Type B pancreatic cell (in vitro differentiated cells): Measurements from ENCODE around the gene TYRP1.

GRCh38 chr9:6632579-6633063, 12.9 kb downstream of the GLDC start:
- PRO-cap = no peak

- PRO-cap = no peak
Measured at GRCh38 chr9:6646294-6646654, 745 bp upstream of the GLDC start.

GRCh38 chr9:6681143-6681836, 35.8 kb upstream of the GLDC start:
- PRO-cap = bidirectional peak, plus-strand start at chr9:6681334, minus-strand start at chr9:6681228; bidirectional peak, plus-strand start at chr9:6681746, minus-strand start at chr9:6681629

- PRO-cap = no peak
Measured at GRCh38 chr9:6689773-6690579, 44.4 kb upstream of the GLDC start.

DNA sequence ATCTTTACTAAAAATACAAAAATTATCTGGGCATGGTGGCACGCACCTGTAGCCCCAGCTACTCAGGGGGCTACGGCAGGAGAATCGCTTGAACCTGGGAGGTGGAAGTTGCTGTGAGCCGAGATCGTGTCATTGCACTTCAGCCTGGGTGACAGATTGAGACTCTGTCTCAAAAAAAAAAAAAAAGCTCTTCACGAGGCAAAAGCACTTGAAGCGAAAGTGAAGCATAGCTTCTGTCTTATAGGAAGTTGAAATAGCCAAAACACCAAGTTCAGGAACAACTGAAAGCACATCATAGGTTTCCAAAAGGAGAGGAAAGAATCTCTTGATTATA, 7.5 kb upstream of the KDM4C start:
- PRO-cap = no peak

DNA sequence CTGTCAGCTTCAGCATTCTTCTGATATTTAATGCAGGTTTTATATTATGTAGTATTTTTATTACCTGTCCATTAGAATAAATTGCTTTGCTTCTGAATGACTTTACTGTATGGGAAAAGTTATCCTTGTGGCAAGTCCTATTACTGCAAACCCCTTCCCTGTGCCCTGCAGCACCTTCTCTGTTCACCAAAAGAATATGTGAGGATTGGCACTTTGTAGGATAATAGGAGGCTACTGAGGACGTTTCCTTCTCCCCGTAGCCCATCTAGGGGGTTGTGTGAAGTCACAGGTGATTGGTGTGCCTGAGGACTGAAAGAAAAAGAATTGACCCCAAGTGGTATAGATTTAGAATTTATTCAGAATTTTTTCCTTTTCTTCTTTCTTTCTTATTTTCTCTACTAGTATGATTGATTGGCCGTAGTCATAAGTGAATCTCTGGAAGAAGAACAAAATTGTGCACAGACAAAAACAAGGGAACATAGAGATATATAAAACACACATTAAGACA, 296.2 kb downstream of the KDM4C start:
- PRO-cap = no peak

DNA sequence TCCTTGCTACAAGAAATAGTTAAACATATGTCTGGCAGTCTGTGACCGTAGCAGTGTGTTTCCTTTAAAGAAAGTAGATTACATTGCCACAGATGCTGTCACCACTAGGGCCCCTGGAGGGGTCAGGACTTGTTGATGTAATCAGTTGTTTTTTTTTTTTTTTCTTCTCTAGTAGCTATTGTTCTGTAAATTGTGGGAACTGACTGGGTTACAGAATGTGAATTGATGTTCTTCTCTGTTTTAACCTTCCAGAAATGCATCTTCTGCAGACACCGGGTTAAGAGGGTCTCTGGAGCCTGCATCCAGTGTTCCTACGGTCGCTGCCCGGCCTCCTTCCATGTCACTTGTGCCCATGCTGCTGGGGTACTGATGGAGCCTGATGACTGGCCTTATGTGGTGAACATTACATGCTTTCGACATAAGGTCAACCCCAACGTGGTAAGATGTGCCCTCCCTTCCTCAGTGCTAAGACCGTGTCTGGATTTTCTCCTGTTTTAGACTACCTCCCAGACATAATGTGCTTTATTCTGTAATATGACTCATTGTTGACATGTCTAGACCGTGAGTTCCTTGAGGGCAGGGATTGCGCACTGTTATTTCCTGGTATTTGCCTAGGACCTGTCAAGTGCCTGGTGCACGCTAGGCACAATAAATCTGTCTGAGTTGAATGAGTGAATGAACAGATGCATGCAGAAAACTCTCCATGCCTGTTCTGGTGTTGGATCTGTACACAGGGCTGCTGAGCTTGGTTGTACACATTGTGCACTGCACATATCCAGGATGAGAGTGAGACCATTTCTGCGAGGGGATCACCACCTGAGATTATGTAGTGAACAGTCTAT, 345.9 kb downstream of the KDM4C start:
- PRO-cap = no peak

- PRO-cap = no peak
Measured at GRCh38 chr9:11064813-11065421, 452.1 kb upstream of the PTPRD start.

DNA sequence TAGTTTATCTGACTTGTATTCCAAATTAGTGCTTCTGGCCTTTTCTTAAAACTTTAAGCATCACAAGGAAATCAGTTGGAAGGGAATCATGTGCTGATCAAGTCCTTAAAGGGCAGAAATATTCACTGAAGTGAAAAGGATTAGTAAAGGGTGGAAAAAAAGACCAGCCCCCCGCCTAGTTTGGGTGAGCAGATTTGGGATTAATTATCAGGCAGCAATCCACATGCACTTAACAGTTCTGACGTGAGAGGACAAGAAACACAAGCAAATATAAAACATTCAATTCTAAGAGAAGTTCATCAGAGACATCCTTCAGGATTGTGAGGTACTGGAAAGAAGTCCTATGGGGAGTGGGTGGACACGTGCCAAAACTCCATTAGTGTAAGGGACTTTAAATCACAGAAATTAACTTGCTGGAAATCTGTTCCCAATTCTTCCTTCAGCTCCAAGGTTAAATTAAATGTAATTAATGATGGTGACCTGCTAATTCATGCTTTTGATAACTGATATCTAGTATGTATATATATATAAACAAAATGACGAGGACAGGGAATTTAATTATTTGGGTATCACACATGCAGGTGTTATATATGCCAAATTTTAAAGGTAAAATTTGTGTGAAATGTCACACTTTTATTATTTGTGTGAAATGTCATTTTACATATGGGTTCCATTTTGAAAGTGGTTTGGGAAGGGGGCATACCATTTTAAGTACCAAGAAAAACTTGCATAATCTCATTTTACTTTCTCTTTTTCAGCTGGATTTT, at the start of gene TYRP1:
Gene TYRP1 (plus strand): TSS at position 232 of the 767 bp plus-strand sequence.
- PRO-cap = no peak

DNA sequence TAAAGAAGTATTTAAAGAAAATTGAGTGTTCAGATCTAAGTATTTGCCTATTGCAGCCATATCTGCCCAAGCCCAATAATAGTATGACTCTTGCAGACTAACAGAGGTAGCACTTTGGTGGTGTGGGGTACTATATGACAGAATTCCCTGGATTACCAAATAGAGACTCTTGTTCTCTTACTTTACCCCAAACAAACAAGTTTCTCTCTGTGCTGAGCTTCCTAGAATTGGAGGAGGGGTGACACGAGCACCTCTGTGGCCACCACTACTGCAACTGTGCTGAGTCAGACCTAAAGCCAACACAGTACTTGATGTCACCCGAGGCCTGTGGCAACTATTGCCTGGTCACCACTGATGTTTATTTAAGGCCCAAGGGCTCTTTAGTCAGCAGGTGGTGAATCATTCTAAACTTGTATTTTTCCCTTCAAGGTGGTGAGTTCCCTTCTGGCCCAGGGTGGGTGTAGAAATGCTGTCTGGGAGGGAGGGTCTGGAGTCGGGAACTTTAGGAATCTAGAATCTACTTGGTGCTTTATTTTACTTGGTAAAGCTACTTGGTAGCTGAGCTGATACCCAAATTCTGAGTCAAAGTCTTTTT, 9.6 kb downstream of the LURAP1L start:
- PRO-cap = no peak

- PRO-cap = no peak
Measured at GRCh38 chr9:13432945-13433392, 153.5 kb upstream of the MPDZ start.

- PRO-cap = bidirectional peak, plus-strand start at chr9:13513914, minus-strand start at chr9:13513805
Measured at GRCh38 chr9:13513734-13513974, 234.2 kb upstream of the MPDZ start.

- PRO-cap = no peak
Measured at GRCh38 chr9:13527594-13527970, 248.1 kb upstream of the MPDZ start.

DNA sequence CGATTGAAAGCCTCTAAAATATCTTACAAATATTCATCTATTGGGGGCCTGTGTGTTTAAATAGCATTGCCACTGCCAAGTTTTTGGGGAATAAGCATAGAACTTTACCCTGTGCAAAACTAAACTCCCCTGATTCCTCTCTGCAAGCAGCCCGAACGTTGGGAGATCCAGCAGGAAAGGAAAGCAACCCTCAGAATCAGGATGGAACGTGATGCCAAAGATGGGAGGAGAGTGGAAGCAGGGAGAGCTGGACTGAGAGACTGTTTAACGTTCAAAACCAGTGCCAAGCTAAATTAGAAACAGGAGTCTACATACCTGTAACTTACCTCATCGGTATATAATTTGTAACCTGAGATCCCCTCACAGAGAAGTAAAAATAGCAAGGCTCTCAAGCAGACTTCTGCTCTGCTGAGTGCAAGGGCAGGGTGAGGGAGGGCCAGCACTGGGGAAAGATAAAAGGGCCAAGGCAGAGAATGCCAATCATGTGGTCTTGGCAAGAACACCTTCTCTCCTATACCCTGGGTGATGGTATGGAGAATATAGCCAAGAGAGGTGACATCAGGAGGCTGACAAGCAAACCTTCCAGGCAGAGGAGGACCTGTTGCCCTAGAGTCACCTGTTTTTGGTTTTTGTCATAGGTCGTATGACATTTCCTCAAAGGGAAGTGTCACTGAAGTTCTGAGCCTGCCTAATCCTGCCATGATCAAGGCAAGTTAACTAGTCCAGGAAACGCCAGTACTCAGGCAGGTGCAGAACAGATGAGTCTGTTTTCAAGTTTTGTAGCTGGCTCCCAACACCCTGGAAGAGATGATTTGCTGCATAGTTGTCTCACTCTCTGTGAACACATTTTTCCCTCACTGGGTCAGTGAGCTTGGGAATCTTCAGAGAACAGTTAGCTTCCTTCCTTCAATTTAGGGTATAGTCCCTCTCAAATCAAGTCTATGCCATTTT, 472.0 kb downstream of the NFIB start:
- PRO-cap = no peak

DNA sequence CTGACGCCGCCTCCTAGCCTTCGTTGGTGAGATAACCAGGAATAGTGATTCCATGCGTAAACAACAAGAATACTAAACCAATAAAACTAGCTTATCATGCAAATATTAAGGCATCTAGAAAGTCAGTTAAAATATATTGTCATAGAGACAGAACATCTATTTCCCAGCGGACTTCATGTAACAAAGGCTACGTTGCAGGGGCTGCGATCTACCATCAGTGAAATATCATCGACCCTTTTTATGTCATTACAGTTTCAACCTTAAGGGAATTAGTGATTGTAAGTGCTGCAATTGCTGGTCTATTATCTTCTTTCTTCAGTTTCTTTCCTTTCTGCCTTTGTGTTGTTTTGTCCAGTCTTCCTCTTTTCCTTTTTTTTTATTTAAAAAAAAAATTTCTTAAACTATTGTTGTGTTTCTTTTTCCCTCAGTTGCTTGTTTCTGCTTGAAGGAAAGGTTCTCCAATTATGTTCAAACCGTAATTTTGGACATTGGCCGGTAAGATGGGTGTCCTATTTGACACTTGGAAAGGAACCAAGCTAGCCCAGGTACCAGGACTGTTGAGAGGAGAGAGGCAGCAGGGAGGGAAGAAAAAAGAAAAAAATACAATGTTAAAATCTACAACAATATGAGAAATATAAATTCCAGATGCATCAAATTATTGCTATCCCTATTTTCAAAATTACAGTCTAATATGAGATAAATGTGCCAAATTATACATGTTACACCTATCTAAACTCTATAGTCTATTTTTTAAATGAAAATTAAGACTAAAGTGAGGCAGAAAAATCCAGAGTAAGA, 226.0 kb downstream of the NFIB start:
- PRO-cap = unidirectional peak, minus-strand start at position 22 of the sequence

GRCh38 chr9:14116052-14116413, 197.9 kb downstream of the NFIB start:
- PRO-cap = no peak

GRCh38 chr9:14246733-14247389, 67.1 kb downstream of the NFIB start:
- PRO-cap = no peak

GRCh38 chr9:14306951-14307747, 6.8 kb downstream of the NFIB start:
- PRO-cap = no peak

DNA sequence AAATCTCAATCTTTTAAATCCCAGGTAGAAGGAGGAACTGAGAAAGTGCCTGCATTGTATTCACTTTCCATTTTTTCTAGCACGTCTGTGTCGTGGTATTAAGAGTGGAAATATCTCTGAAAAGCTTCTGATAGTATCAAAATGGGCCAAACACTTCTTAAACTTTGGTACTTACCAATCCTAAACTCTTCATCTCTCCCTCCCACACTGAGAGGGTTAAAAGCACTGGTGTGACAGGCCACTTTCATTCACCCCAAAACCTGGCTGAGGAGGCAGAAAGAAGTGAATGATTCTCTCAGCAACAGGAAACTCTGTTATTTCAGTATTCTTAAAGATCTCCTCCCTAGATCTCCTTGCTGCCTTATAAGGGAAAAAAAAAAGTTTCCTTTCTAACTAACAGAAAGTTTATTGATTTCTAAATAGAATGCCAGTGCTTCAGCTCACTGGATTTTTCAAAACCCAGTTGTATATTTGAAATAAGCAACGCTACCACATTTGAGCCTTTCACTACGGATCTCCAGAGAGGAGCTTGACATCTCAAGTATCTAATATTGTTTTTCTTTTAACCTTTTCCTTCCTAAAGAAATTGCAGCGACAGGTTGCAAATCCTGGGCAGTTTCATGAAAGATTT, 4.0 kb upstream of the NFIB start:
- PRO-cap = no peak

DNA sequence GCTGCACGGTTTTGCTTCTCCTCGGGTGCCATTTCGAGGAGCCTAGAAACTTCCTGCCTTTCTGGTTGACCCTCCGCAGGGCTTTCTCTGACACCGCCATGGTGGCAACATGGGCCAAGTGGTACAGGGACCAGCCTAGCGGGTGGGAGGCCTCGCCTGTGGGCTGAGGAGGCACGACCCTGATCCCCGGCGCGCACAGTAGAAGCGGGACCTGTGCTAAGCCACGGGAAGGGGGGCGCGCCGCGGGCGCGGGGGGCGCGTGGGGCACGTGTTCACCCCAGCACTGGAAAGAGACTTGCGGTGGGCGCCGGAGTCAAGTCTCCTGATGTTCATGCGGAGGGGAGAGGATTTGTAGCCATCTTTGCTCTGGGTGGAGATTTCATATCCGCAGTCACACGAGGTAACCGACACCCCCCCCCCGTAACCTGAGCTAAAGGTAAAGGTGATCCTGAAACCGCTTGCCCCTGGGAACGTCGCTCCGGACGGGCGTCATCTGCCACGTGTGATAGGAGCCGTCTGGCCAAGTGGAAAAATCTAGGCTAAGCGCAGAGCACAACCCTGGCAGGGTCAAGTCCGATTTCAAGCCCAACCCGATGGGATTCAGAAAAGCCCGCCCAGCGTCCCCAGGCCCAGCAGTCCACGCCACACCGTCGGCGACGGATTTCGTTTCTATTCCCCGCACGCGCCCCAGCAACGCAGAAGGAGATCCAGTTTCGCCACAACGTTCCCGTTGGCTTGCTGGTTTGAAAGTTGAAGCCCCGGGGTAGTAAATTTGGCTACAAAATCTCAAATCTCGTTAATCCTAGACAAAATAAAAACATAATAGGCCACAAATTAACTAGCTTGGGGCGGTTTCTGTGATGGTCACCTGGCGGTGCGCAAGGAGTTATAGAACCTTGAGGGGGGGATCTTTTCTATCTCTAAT, 32.2 kb upstream of the NFIB start:
- PRO-cap = no peak